Hair follicle dermal papilla cell (primary cell): ENCODE measurements around a stretch of chr12.

DNA sequence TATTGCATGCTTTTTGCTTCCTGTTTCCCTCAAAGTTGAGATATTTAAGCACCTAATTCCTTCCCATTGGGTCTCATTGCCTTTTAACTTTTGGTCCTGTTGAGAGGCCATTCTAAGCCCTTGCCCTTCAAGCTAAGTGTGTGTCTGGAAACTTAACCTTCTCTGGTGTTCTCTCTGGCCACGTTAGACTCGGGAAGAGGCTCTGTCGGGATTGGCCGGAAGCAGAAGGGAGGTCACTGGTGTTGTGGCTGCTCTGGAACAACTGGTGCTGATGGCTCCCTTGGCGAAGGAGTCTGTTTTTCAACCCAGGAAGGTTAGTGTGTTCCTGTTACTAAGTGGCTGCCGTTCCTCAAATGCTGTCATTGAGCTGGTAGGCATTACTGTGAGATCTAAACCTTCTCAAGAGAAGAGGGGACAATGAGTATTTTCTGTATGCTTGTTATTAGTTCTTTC lies 18.4 kb downstream of the POP5 start:
- CAGE, long polyA plus RNA, result no peak

DNA sequence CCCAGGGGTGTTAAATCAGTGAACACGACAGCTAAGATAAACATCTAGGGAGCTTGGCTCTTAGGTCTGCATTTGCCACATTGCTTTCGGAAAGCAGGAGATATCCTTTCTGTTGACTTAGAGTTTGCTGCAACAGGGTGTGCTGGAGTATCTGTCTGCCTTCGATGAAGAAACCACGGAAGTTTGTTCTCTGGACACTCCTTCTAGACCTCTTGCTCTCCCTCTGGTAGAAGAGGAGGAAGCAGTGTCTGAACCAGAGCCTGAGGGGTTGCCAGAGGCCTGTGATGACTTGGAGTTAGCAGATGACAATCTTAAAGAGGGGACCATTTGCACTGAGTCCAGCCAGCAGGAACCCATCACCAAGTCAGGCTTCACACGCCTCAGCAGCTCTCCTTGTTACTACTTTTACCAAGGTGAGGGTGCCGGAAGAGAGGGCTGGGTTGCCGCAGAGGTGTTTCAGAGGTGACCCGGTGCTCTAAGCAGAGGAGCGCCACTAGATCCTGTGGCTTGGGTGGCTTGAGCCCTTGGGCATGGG lies 17.9 kb downstream of the POP5 start:
- CAGE, long polyA plus RNA, result no peak

- CAGE, long polyA plus RNA, result no peak
These were observed 5.6 kb downstream of the POP5 start for GRCh38 chr12:120575412-120576121.

DNA sequence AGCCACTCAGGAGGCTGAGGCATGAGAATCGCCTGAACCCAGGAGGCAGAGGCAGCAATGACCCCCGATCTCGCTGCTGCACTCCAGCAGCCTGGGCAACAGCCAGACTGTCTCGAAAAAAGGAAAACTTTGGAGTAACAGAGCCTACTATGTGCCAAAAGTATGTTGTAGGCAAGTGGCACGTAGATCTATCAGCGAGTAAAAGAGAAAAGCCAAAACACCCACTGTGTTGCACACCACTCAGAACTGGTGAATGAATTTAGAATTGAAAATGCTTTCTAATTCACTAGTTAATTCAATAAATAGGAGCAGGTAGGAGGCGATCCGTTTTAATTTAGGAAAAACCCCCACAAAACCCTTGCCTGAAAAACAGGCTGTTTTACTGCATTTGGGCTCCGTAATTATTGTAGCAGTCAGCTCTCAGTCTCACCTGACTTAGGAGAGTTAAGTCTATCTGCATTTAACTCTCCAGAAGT lies 1.0 kb downstream of the POP5 start:
- CAGE, long polyA plus RNA, result no peak

GRCh38 chr12:120584369-120585138 lies 3.4 kb upstream of the POP5 start:
- CAGE, long polyA plus RNA, result no peak

- CAGE, long polyA plus RNA, result no peak
These were observed 14.6 kb upstream of the CABP1 start for GRCh38 chr12:120625854-120626159.

DNA sequence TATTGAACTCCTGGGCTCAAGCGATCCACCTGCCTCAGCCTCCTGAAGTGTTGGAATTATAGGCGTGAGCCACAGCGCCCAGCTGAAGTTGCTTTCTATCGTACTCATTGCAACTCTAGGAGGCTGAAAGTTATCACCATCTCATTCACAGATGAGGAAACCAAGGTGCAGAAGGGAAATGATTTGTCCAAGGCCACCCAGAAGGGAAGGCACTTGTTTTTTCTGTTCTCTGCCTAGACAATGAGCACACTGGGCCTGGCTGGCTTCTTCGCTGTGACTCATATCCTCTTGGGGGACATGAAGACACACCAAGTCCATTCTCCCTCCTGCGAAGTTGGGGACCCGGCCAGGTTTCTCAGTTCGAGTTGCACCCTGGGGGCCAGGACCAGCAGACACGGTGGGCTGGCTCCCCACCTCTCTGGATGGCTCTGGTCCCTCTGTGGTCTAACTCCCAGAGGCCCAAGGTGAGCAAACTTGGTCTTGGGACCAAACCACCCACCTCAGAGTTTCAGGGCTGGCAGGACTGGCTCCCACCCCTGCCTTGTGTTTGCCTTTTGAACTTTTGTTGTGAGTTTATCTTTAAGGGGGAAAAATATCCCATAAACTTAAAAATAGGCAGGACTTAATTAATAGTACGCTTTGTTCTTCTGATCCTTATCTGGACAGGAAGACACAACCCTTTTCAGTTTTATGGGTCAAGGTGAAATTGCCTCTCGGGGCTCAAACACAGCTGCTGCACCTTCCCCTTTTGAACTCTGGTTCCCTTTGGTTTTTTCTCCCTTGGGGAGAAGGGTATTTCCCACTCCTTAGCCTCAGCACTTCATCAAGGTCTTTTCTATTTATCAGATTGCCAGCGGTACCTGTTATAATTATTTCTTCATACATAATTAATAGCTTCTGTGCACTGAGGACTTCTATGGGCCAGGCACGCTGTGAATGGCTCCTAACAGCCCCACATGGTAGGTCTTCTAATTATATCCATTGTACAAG lies 9.0 kb upstream of the MLEC start:
- CAGE, long polyA plus RNA, result no peak

- CAGE, long polyA plus RNA, result no peak
These were observed 12.3 kb upstream of the SPPL3 start for GRCh38 chr12:120916461-120916821.

DNA sequence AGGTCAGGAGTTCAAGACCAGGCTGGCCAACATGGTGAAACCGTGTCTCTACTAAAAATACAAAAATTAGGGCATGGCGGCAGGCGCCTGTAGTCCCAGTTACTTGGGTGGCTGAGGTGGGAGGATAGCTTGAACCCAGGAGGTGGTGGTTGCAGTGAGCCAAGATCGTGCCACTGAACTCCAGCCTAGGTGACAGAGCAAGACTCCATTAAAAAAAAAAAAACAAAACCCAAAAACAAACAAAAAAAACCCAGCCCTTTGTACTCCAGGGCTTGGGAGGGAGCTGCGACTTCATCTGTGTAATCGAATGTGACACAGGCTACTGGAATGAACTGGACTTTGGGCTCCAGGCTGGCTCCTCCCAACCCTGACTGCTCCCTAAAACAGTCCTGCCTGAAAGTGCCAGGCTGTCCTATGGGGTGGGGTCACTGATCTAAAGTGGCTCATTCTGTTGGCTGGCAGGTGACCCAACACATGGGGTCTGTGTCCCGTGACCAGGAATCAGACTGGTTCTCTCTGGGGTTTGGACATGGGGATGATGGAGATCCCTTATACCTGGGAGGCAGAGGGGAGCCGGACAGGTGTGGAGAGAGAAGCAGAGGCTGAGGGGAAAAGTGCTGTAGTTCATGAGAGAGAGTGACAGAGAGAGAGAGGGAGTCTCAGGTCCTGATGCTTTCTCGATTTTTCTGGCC lies 9.4 kb upstream of the C12orf43 start:
- CAGE, long polyA plus RNA, result no peak

DNA sequence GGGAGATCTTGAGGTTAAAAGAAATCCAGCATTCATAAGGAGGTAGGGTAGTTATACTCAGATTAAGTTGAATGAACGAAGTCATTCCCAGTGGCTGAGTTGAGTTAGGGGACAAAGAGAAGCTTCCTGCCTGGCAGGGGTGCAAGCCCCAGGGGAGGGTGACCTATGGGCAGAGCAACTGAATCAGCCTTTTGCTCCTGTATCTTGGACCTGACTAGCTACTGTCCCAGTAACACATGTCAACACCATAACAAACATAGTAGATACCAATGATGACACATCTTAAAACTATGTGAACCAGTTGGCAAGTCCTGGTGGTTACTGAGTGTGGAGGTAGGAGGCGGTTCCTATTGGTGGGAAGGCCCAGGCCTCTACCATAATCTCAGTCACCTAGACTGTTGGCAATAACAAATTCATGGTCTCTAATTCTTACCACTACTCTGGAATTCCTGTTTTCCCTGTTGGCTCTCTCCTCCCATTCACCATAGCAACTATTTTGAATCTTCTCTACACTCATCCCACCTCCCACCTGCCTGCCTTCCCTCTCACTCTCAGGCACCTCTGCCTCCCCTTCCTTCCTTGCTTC lies 8.3 kb upstream of the P2RX7 start:
- CAGE, long polyA plus RNA, result no peak

GRCh38 chr12:121230156-121230749 lies 20.3 kb downstream of the P2RX4 start:
- CAGE, long polyA plus RNA, result no peak

DNA sequence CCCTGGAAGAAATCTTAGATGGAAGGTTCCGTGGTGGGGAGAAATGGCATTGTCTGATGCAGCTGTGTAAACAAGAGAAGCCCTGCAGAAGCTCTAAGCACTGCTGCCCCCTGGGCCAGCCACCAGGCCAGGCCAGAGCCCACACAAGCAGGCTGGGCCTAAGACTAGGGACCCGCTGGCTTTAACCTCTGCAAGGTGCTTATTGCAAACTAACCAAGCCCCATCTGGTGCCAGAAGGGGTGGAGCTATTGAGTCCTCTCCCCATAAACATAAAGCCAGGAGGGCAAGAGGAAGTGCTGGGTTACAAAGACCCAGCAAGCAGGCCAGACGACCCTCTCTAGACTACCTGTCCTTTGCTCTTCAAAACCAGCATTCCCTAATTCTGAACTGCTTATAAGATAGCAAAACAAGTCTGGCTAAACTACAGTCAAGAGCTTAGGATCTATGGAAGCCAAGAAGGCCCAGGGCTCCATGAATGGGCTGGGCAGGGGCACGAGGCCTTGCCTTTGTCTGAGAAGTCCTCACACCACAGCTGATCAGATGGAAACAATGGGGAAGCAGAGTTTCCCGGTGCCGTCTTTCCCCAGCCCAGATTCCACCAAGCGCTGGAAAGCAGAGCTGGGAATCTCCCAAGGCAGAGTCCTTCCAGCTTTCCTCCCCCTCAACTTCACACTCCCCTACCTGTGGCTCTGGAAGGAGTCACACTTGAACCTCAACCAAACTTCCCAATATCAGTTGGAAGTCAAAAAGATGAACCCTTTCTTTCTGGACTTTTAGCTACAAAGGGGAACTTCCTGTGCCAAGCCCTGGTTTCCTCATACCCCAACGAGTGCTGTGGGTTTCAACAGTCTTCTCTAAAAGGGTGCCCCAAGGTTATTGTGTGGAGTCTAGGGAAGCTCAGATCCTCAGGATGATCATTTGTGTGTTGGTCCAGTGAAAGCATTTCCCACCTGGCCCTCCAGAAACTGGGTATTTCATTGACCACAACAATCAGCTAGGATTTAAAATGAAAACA lies 29.0 kb downstream of the P2RX4 start:
- CAGE, long polyA plus RNA, result no peak

- CAGE, long polyA plus RNA, result no peak
These were observed 523 bp upstream of the CAMKK2 start for GRCh38 chr12:121296790-121297673.

DNA sequence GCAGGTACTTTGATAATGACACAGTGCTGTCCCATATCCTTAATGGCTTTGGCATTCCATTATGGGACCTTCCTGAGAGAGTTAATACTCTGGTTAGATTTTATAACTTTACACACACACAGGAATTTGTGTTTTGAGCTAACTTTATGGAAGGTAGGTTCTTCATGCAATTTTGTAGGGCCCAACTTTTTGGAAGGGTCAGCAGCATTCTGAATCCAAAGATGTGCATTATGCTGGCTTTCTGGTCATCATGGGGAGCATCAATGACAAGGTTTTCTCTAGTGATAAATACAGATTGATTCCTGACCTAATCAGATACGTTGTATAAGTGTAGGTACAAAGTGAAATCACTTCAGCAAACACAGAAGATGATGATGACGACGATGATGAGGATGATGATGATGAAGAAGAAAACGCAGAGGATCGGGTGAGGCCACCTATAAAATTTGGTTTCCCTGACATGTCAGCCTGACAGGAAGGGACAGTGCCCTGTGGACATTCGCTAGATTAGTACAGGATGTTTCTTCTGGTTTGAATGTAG lies 20.1 kb downstream of the RNF34 start:
- CAGE, long polyA plus RNA, result no peak

DNA sequence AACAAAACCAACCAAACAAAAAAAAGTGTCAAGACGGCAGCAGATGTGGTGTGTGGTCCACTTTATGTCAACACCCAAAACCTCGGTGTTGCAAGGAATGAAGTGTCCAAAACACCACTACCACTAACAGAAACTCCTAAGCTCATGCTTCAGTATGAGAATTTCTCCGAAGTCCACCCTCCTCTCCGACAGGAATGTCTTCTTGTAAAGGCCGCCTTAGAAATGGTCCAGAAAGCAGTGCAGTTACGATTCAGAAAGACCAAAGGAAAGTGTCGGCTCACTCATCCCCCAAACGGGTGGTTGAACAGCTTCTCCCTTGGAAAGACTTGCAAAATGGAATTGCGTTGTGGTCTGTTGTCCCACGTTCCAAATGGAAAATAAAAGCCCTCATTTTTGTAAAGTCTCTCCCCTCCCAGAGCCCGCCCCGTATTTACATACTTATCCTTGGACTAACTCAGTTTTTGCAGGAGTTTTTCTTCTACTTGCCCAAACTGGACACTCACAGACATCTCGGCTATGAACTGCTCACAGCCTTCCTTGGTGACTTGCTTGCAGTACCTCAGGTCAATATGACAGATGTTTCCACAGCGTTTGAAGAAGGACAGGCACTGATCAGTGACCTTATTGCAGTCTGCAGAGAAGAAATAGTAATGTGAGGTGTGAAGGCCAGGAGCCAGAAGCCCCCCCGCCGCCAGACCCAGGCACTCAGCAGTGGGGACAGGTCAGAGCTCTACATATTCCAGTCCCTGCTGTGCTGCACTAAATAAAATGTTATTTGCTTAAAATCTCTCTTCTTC lies 30.1 kb downstream of the RNF34 start:
- CAGE, long polyA plus RNA, result no peak

GRCh38 chr12:121516832-121517102 lies 64.1 kb downstream of the KDM2B start:
- CAGE, long polyA plus RNA, result no peak

- CAGE, long polyA plus RNA, result no peak
These were observed 57.8 kb downstream of the KDM2B start for GRCh38 chr12:121522798-121523580.

DNA sequence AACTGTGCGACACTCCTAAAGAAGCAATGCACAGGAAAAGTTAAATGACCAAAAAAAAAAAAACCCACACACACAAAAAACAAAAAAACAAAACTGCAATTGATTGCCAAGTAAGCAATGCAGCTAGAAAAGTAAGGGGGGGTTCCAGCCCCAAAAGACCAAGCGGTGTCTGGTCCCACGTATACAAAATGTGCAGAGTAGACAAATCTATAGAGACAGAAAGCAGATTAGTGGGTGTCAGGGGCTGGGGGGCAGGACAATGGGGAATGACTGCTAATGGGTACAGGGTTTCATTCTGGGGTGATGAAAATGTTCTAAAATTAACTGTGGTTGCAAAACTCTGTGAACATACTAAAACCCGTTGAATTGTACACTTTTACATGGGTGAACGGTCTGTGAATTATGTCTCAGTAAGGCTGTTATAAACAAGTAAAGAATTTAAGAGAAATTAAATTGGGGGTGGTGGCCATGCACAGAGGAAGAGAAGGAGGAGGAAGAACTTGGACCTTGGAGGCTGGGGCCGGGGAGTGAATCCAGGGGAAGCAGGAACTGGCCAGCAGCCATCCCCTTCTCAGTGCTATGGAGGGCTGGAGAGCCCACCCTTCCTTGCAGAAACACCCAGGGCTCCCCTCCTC lies 45.5 kb downstream of the KDM2B start:
- CAGE, long polyA plus RNA, result no peak

- CAGE, long polyA plus RNA, result no peak
These were observed 29.9 kb downstream of the KDM2B start for GRCh38 chr12:121550681-121551536.

DNA sequence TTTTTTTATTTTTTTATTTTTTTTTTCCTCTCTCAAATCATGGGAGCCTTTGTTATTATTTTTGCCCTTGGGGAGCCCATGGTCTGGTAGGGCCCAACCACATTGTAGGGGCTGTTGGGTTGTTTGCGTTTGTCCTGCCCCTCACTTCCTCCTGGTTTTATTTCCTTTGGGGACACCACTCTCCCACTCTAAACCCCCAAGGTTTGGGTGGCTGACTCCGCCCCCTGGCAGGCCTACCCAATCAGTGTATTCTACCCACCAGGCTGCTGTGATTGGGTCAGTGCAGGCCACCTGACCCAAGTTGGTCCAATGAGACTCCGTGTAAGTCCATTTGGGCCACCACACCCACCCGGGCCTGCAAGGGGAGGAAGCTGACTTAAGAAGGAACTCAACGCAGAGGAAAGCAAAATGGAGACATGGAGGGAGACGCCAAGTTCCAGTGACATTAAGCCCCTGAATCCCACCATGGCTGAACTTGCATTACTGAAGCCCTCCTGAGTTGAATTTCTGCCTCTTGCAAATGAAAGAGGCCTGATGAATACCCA lies 5.6 kb downstream of the MORN3 start:
- CAGE, long polyA plus RNA, result no peak